Jejunum (tissue), 1 donor: ENCODE data around the genes IMMP2L, LSMEM1 and GPR85.

DNA sequence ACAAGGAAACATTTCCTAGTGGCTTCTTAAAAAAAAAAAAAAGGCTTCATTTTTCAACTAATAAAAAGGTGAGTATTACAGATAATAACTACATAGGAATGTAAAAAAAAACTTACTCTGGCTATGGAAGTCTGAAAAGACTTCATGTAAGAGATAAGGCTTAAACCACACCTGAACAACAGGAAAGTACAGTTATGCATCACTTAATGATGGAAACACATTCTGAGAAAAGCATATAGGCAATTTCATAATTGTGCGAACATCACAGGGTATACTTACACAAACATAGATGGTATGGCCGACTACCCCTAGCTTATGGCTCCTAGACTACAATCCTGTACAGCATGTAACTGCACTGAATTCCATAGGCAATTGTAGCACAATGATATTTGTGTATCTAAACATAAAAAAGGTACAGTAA is 224.8 kb downstream of the LRRN3 start:
- PRO-cap, result no peak

- PRO-cap, result bidirectional peak, plus-strand start at chr7:111562617, minus-strand start at chr7:111562477
Observed at GRCh38 chr7:111562340-111562818, at the start of gene IMMP2L. TSS of gene IMMP2L (minus strand) at chr7:111562492.

DNA sequence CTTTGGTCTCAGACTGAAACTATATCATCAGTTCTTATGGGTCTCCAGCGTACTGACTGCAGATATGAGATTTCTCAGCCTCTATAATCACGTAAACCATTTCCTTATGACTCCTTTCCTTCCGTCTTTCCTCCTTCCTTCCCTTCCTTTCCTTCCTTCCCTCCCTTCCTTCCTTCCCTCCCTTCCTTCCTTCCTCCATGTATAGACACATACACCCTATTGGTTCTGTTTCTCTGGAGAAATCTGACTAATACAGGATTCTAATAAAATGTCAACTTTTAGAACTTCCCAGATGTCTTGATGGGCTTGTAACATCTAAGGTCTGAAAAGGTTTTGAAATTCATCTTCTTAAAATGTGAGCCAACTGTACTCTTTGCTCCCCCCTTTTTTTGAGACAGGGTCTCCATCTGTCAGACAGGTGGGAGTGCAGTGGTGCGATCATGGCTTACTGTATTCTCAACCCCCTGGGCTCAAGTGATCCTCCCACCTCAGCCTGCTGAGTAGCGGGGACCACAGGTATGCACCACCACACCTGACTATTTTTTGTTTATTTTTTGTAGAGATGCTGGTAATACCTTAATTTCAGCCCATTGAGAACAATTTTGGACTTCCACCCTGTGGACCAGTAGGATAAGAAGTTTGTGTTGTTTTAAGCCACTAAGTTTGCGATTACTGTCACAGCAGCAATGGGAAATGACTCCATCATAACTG is 296.5 kb upstream of the IMMP2L start:
- PRO-cap, result no peak

DNA sequence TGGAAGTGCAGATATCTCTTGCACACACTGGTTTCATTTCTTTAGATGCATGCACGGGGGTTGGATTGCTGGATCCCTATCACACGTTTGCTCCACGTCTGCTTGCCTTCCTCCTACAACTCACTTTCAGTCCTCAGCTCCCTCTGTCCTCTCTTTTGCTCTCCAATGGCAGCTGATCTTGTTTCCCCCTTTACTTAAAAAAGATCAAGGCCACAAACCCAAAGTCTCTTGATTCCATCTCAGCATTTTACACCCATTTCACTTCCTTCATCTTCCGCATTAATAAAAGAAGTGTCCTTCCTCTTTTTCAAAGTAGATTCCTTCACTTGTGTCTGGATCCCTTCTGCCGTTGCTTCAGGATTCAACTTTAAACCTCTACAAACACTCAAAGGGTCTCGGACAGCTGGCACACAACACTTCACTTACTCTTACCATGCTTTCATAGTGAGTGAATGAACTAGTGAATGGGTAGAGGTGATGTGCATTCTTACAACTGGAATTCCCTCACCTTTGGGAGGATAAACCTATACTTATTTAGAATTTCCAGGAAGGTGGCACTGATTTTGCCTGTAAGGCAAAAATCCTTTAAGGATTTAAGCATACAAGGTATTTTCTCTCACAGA is 245.1 kb downstream of the DOCK4 start:
- PRO-cap, result no peak

- PRO-cap, result no peak
Observed at GRCh38 chr7:112059798-112060326, 146.3 kb downstream of the DOCK4 start.

DNA sequence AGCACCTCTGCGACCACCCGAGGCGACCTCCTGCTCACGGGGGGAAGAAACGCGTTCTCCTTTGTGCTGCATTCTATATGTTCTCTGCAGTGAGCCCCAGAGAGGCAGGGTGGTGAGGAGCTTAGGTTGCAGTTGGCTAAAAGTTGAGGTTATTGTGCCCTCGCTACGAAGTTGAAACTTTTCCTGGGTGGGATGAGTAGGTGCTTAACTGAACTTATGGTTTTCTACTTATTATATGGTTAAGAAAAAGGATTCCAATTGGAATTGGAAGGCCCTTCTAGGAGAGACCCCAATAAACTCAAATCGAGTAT is 1.1 kb downstream of the IFRD1 start:
- PRO-cap, result no peak

DNA sequence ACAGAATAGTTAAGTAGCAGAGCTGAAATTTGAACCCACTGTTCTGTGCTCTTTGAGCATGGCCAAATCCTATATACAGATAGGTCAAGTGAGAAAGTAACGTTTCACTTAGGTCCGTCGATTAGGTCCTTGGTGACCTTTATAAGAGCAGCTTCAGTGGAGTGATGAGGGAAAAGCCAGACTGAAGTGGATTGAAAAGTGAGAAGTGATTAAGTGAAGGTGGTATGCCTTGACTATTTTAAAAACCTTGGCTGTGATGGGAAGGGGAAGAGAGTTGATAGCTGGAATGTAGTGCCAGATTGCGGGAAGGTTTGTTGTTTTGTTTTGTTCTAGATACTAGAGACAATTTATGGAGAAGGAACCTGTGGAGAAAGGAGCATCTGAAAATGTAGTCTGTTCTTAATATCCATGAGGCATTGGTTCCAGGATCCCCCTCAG is 10.5 kb upstream of the LSMEM1 start:
- PRO-cap, result no peak

DNA sequence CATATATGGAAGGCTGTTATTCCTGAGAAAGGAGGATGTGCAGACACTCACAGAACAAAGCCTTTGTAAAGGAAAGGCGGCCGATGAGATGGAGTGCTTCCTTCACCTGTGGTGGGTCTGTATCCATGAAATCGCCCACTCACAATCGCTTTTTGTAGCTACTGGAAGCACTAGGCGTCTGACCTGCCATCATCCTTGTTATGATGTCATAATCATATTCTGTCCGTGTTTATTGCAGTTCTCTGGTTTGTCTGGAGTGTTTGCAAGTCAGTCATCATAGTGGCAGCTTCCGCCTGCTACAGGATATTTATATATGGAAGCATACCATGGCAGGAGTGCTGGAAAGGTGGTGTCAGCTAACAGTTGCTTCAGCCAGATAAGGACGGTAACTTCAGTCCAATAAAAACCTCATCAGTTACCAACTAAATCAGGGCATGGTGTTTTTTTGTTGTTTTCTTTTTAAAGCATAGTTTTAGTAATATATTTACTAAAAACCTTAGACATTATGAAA is at the start of gene LSMEM1:
TSS of gene LSMEM1 (plus strand) at position 394 of the 511 bp plus-strand sequence.
- PRO-cap, result no peak

DNA sequence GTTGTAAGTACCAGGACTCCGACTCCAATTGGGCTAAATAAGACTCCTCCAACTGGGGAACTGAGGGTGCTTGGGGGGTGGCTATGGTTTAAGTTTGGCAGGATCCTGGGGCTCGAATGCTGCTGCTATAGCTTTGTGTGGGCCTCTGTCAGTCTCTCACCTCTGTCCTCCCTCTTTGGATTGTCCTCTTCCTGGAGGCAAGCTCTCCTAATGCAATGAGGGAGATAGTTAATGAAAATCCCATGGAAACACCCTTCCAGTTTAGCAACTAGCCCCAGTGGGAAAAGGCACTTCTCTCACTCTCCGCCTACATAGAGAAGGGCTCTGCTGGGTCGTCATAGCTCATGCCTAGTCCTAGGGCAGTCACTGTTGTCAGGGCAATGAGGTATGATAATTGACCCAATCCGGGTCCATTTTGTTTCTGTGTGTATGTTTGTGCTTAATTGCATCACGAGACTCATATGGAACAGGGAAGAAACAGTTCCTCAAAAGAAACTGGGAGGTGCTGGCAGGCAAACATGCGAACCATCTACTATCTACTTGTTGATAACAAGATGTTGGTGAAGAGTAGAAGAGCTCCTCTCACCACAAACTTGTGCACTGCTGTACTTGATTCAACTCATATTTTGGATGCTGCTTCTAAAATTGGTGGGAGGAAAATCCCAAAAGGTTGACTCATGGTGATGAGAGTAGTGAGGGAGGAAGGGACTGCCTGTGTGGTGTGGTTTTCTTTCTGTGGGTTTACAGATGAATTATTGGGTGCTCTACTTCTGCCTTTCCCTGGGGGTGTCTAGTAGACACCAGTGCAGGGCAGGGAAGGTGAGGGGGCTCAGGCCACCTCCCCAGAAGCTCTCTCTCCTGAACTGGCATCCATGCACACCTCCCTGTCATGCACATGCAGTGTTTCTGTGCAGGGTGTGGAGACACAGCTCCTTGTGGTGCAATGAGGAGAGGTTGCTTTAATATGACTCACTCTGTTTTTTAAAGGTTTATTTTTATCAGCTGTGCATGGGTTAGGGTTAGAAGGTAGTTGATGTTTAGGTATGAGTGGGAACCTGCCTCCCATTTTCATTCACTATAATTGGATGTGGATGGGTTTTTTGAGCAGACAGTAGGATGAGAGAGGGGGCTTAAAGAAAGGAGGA is 29.3 kb downstream of the LSMEM1 start:
- PRO-cap, result no peak

DNA sequence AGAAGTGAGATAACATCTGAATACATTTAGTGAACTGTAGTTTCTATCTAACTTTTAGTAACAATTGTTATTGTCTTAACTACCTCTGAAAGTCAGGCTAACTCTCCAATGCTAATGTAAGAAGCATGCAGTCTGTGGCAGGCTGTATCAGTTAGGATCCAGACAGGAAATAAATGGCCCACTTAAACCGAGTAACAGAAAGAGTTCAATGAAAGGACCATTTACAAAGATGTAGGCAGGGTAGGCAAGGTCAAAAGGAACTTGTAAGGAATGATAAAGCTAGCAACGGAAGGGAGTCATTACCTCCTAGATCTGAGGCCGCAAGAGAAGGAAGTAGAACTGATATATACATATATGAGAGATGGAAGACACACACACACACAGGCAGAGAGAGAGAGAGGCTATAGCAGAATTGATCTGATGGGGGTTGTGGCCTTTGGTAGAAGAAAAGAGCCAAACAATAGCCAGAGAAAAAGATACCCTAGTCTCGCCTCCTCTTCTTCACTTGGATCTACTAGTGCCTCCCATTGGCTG is 91.1 kb downstream of the LSMEM1 start:
- PRO-cap, result no peak

DNA sequence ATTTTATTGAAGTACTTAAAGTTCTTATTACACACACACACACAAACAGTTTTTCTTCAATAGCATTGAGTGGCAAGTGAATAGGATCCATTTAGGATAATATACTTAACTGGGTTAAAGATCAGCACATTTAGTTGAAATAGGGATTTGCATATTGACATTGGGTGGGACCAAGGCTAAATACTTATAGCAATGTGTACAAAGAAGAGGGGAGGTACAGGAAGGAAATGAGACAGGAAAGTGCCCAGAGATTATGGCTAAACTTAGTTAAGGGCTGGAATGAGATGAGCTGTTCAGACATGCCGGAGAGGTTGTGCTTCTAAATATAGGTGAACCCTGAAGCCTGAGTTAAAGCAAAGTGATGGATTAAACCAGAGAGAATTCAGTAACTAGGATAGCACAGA is 95.1 kb downstream of the LSMEM1 start:
- PRO-cap, result no peak

- PRO-cap, result unidirectional peak, plus-strand start at chr7:113086555
Observed at GRCh38 chr7:113085790-113087030, at the start of gene GPR85. TSS of gene GPR85 (minus strand) at chr7:113086827.

- PRO-cap, result no peak
Observed at GRCh38 chr7:113099895-113100924, 13.6 kb upstream of the GPR85 start.

- PRO-cap, result no peak
Observed at GRCh38 chr7:113263527-113264203, 145.3 kb upstream of the SMIM30 start.

DNA sequence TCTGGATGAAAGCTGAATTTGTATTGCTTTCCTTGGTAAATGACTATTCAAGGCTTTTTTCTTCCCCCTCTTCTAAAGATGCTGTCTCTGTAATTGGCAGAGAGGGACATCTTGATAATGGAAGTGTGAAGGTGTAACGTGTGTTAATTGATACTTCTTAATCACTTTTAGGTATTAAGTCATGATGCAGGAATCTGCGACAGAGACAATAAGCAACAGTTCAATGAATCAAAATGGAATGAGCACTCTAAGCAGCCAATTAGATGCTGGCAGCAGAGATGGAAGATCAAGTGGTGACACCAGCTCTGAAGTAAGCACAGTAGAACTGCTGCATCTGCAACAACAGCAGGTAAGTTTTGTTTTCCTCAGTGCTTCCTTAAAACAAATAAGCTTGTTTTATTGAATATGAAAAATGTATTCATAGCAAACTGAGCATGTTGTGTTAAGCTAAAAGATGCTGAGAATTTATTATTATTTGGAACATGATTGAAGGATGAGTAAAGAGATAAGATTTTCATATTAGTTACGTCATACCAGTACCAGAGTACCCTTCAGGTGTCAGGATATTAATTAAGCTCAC is 11.8 kb downstream of the FOXP2 start:
- PRO-cap, result no peak

DNA sequence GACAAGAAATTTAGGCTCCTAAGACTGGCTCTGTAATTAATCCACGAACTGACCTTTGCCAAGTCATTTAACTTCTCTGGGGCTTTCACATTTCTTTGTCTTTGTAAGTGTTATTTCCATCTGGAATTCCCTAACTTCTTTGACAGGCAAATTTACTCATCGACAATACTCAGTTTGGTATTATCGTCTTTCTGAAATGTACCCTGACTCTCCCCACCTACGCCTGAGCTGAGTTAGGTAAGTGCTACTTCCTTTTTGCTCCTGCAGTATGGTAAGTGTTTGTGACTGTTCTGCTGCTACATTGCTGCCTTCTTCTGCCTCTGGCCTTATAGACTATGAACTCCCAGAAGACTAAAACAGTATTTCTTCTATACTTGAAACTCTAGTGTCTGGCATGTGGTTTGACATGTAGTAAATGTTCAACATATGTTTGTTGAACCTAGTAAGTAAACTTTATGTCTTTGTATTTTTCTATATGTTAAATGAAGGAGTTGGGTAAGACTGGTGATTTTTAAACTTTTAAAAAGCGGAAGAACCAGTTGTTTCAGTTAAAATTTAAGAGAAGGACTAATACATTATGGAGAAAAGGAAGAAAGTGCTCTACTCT is 5.4 kb upstream of the MDFIC start:
- PRO-cap, result no peak

DNA sequence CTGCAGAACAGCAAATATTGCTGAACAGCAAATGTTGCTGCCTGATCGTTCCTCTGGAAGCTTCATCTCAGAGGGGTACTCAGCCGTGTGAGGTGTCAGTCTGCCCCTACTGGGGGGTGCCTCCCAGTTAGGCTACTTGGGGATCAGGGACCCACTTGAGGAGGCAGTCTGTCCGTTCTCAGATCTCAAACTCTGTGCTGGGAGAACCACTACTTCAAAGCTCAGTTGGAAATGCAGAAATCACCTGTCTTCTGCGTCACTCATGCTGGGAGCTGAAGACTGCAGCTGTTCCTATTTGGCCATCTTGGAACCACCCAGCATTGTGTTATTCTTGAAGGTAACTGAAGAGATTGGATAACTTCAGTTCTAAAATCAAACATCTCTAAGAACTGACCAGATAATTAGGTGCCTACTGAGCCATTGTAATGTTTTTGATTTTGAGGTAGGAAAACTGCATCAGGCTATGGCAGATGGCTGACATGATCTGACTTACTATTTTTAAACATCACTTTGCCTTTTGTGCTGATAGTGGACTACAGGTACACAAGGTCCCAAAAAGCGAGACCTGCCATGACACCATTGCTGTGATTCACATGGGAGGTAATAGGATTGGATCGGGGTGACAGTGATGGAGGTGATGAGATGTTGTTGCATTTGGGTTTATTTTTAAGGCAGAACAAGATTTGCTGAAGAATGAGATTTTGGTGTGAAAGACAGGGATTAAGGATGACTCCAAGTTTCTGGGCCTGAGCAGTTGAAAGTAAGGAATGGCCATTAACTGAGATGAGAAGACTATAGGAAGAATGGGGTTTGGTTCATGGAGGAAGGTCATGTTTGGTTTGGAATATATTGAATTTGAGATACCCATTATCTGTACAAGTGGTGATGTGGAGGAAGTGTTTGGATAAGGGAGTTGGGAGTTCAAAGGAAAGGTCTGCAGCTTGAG is 74.0 kb downstream of the MDFIC start:
- PRO-cap, result no peak

DNA sequence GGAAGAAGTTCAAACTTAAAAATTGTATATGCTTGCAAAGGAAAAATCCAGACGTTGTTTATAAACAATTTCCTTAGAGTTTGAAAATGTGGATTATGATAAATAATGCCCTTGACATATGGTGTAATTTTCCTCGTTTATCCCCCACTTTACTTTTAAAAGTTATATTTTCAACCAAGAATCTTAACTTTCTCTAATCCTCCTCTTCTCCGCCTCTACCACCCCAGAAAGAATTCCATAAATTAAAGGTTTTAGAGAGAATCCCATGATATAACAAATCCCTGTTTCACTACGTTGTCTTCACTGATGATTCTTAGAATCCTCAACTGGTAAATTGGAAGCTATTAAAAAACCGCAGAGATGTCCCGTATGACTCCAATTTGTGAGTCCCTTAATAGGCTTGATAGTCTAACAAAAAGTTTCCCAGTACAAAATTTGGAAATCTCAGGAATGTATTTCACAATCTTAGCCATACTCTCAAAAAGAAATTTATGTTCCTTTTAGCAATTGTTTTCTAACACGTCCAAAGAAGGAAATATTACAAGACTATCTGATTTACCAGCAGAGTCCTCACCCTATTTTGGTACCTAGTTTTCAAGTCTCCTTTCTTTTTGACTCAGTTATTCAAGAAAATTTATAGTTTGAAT is 2.4 kb downstream of the TES start:
- PRO-cap, result unidirectional peak, minus-strand start at position 384 of the sequence

- PRO-cap, result no peak
Observed at GRCh38 chr7:116271938-116272588, 61.7 kb downstream of the TES start.

DNA sequence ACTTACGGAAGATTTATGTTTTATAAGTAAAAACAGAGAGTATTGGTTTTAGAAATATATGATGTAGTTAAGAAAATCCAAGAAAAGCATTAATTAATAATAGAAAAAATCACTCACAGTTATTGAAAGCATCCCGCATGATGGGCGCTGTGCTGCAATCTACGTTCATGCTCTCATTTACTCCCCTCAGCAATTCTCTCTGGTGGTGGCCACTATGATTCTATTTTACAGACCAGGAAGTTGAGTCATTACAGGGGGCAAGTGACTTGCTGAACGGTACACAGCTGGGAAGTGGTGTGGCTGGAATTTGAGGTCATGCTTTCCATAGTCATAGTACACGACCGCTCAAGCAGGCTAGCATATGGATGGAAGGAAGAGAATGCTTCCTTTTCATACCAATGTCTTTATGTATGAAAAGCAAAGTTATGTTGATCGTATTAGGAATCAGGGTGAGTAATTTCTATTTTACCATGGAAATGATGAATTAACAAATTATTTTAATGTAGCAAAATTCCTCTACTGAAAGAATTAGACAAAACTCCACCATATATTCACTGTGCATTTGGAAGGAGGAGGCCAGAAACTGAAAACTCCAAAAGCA is 117.5 kb downstream of the TES start:
- PRO-cap, result no peak